Ovary (tissue), 7 donors: ENCODE results near the genes MYO1G and CCM2.

DNA sequence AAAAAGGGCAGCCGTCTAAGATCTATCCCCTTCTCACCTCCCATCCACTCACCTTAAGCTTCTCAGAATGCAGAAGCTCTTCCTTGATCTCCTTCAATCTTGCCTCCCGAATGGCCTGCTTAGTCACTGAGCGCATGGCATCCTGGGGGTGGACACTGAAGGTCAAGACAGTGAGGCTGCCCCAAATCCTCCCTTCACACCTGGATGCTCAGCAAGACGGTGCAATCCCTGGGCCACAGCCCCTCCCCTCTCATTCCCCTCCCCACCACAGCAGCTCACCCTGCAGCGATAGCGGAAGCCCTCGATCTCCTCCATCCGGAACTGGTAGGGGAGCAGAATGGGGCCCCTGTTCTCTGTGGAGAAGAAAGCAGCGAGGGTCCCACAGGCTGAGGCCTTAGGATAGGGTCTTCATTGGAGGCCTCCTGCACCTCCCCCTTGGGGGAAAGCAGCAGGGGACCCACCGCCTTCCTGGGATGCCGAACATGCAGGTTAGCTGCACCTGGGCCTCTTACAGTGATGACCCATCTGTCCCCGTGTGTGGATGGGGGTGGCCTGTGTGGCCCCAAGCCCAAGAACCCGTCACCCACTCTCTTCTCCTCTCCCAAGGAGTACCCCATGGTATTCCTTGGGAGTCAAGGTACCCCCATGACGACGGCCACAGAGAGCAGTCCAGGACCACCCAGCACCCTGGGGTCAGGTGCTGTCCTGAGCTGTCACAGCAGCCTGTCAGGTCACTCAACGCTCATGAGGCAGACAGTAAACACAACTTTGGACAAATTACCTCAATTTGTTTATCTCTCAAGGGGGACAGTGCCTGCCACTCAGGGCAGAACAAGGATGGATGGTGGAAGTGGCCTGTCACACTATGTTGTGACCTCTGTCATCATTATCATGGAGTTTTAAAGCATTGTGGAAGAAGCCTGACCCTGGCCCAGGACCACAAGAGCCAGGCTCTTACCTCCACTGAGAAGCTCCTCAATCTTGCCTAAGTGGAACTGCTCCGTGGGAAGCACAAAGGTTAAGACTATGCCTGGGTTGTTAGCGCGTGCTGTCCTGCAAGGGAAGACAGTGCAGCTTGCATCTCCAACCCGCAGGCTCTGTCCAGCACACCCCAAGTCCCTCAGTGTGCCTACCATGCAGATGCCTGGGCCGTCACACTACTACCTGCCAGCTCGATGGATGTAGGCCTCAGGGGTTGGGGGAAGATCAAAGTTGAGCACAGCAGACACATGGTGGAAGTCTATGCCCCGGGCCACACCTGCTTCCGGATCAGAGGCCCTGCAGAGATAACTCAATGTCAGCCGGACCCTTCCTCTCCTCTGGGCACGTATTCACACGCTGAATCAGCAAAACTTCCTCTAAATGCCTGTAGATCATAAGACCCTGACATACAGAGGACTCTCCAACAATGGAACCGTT lies 4.3 kb downstream of the DDX56 start:
- PRO-cap, 7 experiments, result no peak in any of the 7 experiments
- RAMPAGE, long total RNA, 2 experiments, result no peak in any of the 2 experiments

GRCh38 chr7:44580751-44581256 lies 1.2 kb downstream of the TMED4 start:
- PRO-cap, 7 experiments, result no peak in any of the 7 experiments
- RAMPAGE, long total RNA, 2 experiments, result no peak in any of the 2 experiments

DNA sequence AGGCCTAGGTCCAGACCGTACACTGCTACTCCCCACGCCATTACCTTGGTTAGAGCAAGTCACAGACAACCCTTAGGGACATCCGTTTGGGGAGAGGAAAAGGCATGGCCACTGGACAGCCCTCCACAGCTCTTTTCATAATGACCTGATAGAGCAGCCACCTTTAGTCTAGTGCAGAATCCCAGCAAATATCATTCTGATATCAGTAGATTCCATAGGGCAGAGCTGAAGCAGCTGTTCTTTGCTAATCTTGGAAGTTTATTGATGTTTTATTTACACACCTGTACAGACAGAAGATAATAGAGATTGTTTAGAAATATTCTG lies 27.8 kb downstream of the OGDH start:
- PRO-cap, 7 experiments, result no peak in any of the 7 experiments
- RAMPAGE, long total RNA, 2 experiments, result no peak in any of the 2 experiments

DNA sequence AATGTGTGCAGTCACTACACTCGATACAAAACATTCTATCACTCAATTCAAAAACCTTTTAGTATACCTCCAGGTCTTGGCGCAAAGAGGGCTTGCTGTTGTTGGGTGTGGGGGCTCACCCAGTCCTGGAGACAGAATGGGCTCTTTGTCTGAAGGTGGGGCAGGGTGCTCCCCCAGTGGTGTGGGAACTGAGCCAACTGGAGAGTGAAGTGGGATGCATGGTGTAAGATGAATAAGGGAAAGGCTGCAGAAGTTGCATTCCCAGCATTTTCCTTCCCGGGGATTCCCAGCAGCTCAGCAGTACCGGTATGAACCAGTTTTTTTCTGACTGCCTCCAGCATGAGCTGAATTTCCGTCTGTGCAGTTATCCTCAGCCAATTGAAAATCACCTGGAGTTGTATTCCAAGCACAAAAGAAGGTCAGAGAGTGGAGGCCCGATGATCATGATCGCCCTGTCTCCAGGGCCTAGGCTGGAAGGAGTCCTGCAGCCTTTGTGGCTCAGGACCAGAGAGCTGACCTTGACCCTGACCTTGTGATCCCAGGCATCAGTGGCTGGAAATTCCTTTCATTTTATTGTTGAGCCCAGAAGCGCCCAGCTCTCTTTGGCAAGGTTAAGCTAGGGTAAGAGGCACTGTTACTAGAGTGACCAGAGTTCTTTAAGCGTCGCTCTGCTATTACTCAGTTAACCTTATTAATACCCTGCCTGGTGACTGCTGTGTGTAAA lies 33.3 kb downstream of the OGDH start:
- PRO-cap, 7 experiments, result peak in 6 of 7 experiments; most common plus-strand start position 411 of the sequence (in 5); most common minus-strand start position 310 of the sequence (in 3)
- RAMPAGE, long total RNA, 2 experiments, result no peak in any of the 2 experiments

DNA sequence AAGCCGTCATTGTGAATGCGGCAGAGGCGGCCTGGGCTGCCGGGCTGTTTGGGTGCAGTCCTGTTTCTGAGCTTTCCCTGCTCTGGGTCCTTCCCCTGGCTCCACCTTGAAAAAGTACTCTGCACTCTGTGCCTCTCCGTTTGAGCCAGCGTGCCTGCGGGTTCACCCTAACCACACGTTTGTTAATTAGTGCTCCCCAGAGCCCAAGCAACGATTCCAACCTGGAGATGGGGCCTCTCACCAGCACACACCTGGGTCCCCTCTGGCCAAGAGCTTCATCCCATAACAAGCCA lies 39.5 kb upstream of the ZMIZ2 start:
- PRO-cap, 7 experiments, result no peak in any of the 7 experiments
- RAMPAGE, long total RNA, 2 experiments, result no peak in any of the 2 experiments

DNA sequence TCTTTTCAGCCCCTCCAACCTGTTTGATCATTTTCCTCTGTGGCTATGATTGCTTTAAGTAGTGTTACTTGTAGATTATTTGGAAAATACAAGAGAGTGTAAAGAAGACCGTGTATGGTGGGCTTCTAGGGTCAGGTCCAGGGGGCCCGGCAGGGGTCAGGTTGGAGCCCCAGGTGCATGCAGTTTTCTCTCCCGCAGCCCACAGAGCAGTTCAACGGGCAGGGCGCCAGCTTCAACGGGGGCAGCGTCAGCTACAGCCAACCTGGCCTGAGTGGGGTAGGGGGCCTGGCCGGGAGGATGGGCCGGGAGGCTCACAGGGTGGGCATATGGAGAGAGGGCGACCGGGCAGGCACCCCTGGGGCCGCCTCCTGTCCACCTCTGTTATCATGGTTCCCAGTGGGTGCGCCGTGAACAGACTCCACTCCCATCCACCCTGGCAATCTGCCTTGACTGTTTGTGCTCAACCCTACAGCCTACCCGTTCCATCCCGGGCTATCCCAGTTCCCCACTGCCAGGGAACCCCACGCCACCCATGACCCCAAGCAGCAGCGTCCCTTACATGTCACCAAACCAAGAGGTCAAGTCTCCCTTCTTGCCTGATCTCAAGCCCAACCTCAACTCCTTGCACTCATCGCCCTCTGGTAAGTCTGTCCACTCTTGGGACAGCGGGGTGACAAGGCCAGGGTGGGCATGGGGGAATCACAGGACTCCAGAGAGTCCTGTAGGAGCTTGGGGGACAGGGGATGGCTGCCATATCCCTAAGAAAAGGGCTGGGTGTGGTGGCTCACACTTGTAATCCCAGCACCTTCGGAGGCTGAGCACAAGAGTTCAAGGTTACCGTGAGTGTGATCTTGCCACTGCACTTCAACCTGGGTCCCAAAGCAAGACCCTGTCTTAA lies 11.6 kb downstream of the ZMIZ2 start:
- PRO-cap, 7 experiments, result no peak in any of the 7 experiments
- RAMPAGE, long total RNA, 2 experiments, result no peak in any of the 2 experiments

DNA sequence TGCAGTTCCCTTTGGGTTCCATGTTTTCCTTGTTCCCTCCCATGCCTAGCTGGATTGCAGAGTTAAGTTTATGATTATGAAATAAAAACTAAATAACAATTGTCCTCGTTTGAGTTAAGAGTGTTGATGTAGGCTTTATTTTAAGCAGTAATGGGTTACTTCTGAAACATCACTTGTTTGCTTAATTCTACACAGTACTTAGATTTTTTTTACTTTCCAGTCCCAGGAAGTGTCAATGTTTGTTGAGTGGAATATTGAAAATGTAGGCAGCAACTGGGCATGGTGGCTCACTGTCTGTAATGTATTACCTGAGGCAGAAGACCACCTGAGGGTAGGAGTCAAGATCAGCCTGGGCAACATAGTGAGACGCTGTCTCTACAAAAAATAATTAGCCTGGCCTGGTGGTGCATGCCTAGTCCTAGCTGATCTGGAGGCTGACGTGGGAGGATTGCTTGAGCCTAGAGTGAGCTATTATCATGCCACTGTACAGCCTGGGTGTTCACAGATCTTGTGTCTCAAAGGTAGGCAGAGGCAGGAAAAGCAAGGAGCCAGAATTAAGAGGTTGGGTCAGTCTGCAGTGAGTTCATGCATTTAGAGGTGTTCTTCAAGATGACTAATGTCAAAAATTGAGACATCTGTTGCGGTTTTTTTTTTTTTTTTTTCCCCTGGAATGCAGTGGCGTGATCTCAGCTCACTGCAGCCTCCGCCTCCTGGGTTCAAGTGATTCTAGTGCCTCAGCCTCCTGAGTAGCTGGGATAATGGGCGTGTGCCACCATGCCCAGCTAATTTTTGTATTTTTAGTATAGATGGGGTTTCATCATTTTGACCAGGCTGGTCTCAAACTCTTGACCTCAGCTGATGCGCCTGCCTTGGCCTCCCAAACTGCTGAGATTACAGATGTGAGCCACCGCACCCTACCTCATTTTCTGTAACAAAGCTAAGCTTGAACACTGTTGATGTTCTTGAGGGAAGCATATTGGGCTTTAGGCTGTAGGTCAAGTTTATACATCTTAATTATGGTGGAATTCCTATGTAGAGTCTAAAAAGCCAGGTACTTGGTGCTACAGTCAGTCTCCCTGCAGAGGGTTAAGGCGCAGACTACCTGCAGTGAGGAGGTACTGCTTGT lies 5.4 kb downstream of the PPIA start:
- PRO-cap, 7 experiments, result no peak in any of the 7 experiments
- RAMPAGE, long total RNA, 2 experiments, result no peak in any of the 2 experiments

DNA sequence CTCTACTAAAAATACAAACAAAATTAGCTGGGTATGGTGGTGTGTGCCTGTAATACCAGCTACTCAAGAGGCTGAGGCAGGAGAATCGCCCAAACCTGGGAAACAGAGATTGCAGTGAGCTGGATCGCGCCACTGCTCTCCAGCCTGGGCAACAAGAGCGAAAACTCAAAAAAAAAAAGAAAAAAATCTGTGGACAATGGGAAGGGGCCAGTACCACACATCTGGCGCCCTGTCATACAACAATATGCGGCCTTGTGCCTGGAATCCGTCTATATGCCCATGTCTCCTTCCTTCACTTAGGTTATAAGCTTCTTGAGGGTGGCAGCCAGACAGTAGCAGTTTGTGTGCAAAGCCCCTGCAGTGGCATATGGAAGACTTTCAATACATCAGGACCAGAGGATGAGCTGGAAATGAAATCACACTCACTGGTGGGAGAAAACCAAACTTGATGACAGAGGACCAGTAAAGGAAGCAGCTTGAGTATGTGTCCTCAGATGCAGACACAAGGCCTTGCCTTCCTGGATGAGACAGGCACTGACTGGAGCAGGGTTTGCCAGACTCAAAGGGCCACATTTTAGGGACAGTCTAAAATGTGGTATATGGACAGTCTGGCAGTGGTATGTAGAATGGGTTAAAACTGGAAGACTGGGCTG lies 23.6 kb downstream of the H2AZ2 start:
- PRO-cap, 7 experiments, result no peak in any of the 7 experiments
- RAMPAGE, long total RNA, 2 experiments, result no peak in any of the 2 experiments

GRCh38 chr7:44830823-44831622 lies 16.9 kb downstream of the H2AZ2 start:
- PRO-cap, 7 experiments, result no peak in any of the 7 experiments
- RAMPAGE, long total RNA, 2 experiments, result no peak in any of the 2 experiments

- PRO-cap, 7 experiments, result no peak in any of the 7 experiments
- RAMPAGE, long total RNA, 2 experiments, result no peak in any of the 2 experiments
These were observed 22.1 kb downstream of the MYO1G start for GRCh38 chr7:44956796-44957123.

DNA sequence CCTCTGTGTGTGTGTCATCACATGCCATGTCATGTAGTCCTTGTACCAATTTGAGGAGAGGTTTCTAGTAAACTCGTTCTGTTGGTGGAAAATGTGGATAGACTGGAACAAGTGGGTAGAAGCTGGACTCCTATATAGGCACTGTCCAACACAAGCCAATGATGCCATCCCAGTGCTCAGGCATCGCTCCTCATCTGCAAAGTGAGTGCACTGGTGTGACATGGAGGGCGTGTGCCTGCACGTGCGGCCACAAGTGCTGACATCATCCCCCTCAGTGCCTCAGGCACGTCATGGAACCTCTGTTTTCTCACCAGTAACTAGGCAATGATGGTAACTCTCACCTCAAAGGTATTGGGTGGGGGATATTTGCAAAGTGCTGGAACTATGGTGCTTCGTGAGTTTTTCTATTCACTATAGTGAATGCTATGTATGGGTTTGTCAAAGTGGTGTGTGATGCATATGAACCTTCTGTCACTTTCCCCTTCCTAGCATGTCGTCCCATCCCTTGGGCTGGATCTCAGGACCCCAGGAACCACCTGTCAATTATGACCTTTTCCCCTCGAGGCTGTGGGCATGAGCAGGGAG lies 19.2 kb downstream of the MYO1G start:
- PRO-cap, 7 experiments, result no peak in any of the 7 experiments
- RAMPAGE, long total RNA, 2 experiments, result no peak in any of the 2 experiments

- PRO-cap, 7 experiments, result no peak in any of the 7 experiments
- RAMPAGE, long total RNA, 2 experiments, result no peak in any of the 2 experiments
These were observed 13.1 kb downstream of the MYO1G start for GRCh38 chr7:44965633-44966191.

GRCh38 chr7:44977317-44977887 lies 1.4 kb downstream of the MYO1G start:
- PRO-cap, 7 experiments, result no peak in any of the 7 experiments
- RAMPAGE, long total RNA, 2 experiments, result no peak in any of the 2 experiments

DNA sequence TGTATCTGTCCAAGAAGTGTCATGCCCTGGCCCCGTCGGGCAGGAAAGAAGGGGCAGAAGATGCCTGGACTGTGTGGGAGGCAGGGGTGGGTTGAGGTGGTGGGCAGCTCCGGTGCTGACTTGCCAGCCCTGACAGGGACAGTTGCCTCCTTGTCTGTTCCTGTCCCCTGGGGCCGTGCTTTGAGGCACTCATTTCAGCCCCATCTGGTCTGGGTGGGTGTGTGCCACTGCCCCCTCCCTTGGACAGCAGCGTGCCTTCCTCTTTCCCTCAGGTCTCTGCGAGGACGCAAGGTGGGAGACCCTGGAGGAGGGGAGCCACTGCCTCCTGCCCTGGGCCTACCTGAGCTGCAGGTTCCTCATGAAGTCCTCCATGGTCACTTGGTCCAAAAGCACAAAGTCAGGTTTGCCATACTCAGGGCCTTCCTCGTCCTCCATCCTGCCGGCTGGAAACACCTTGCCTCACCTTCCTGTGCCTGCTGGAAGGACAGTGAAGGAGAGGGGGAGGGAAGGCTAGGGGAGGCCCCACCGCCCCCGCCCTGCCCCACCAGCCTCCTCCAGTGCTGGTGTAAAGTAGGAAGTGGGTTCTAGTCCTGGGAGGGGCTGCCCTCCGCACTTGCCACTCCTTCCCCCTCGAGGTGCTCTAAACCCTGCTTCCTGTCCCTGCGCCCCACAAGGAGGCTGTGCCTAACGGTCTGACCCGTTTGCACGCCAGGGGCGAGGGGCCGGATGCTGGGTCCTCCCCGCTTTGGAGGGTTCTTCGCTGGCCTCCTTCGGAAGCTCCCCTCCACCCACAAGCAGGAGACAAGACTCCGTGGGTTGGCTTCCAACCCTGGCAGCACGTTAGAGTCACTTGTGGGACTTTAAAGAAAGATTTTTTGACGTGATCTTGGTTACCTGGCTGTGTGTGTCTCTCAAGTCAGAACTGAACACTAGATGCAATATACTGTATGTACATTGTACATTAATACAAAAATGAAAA lies at the start of gene MYO1G:
Gene MYO1G, minus strand, starts transcription at position 489 of the 979 bp plus-strand sequence.
- PRO-cap, 7 experiments, result no peak in any of the 7 experiments
- RAMPAGE, long total RNA, 2 experiments, result start-site peak on the minus strand in 1 of 2 experiments, centred at position 518 of the sequence, 7 reads per replicate

- PRO-cap, 7 experiments, result no peak in any of the 7 experiments
- RAMPAGE, long total RNA, 2 experiments, result no peak in any of the 2 experiments
These were observed 5.6 kb upstream of the MYO1G start for GRCh38 chr7:44984358-44984942.

DNA sequence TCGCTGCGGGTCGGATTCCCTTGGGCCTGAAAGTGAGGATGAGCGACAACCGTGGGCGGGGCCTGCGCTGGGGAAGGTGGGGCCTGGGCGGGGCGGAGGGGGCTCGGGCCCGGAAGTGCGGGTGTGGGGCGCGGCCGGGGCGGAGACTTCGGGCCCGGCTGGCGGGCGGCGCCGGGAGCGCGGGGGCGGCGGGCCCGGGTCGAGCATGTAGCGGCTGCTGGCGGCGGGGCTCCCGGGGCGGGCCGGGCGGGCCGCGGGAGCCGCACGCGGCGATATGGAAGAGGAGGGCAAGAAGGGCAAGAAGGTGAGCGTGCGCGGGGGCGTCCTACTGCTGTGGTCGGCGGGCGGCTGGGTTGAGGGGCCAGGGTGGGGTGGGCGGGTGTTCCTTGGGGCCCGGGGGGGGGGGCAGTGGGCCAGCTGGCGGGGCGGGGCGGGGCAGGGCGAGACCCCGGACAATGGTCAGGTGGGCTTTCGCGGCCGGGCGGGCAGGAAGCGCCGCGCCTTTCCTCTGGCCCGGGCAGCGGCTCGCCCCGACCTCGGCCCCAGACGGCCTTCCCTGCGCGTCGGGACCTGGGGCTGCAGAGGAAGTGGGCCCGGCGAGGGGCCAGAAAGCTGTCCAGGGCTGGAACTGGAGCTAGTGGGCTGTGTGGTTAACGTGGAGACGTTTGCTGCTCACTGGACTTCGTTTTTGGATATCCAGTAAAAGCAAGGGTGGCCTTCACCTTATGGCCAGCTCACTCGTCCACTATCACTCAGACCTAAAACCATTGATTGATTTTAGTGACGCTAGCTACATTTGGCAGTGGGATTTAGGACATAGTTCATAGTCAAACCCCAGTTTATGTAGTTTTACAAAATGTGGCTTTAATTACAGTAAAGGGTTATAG lies at the start of gene CCM2:
Gene CCM2, plus strand, starts transcription at position 142 of the 887 bp plus-strand sequence.
- PRO-cap, 7 experiments, result peak in 7 of 7 experiments; most common plus-strand start position 455 of the sequence (in 4); most common minus-strand start position 355 of the sequence (in 2)
- RAMPAGE, long total RNA, 2 experiments, result no peak in any of the 2 experiments

DNA sequence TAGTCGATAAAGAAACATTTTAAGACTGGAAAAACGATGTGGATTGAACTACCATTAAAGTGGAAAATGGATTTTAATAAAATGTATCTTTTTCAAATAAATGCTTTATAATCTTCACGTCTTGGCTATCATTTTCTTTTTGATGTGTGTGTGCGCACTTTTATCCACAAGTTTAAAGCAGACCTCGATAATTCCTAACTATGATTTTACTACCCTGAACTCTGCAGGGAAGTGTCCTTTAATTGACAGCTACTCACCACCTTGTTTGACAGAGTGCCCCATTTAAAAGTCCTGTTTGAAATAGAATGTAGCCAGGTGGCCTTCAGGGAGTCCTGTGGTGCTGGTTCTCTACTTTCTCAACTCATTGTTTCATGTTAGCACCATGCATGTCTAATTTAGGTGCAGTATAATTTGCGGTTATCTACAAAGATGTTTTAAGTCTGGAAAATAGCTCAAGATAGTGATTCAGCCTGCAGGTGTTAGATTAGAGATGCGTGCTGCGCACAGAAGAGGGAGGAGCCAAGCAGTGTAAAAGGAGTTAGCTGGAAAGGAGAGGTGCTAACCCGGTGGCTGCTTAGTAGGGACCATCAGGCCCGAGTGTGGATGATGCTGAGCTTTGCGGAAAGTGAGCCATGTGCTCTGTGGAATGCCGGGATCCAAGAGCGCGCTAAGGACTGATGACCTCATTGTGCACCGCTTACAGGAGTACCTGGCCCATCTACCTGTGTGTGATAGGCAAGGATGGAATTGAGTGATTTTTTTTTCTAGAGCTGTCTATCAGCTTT lies 1.1 kb downstream of the CCM2 start:
- PRO-cap, 7 experiments, result no peak in any of the 7 experiments
- RAMPAGE, long total RNA, 2 experiments, result no peak in any of the 2 experiments

DNA sequence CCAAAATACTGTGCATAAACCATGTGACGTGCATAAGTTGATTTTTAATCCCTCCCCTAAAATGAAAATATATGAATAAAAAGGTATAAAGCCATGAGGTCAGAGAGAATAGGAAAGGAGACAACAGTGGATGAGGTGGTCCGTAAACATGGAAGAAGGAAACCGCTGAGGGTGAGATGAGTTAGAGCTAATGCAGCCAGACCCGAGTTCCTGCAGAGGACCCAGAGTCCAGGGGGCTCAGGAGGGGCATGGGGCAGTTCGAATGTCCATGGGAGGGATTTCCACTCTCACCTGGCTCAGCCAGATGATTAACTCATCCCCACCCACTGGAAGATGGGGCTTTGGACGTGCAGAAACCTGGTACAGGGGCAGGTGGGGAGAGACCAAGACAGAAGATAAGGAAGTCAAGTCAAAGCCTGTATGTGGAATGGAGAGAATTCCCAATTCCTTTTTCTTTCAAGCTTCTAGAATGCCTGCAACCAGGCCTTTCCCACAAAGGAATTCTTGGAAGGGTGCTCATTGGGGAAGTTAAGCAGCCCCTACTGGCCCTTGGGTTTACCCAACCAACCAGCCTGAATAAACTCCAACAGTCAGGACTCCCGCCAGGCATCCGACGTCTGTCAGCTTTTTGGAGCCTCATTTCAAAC lies 39.0 kb downstream of the CCM2 start:
- PRO-cap, 7 experiments, result no peak in any of the 7 experiments
- RAMPAGE, long total RNA, 2 experiments, result no peak in any of the 2 experiments

GRCh38 chr7:45210977-45211126 lies 53.3 kb downstream of the RAMP3 start:
- PRO-cap, 7 experiments, result peak in 2 of 7 experiments; most common minus-strand start chr7:45211051 (in 2)
- RAMPAGE, long total RNA, 2 experiments, result no peak in any of the 2 experiments

- PRO-cap, 7 experiments, result no peak in any of the 7 experiments
- RAMPAGE, long total RNA, 2 experiments, result no peak in any of the 2 experiments
These were observed 83.6 kb downstream of the RAMP3 start for GRCh38 chr7:45241106-45241665.